ENCODE results near the genes OR6K3, MNDA, SLAMF9, KCNJ10, IGSF8, NCSTN and VANGL2.

DNA sequence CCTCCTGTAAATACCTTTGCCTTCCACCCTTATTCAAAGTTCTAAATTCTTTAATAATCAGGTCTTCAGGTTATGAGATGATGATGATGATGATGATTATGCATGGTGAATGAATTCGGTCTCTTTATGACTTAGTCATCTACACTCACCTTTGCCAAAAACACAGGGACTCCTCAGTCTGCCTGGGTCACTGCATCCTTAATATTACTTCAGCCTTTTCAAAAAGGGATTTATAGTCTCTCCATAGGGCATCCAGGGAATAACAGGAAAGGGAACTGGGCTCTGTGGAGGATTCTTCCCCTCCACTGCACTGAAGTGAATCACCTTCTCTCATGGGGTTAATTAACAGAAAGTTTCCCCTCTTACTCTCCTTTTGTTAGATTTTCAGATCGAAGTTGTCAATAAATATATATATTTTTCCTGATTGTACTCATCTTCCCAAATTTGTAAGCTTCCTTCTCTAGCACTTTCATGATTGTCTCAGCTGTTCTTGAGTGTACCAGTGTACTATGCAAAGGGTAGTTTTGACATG lies at the start of gene OR6K3:
Gene OR6K3, minus strand, starts transcription at position 187 of the 532 bp plus-strand sequence.
- PRO-cap = no peak

- PRO-cap = no peak
Measured at GRCh38 chr1:158831122-158831674, at the start of gene MNDA. Gene MNDA, plus strand, starts transcription at chr1:158831351.

DNA sequence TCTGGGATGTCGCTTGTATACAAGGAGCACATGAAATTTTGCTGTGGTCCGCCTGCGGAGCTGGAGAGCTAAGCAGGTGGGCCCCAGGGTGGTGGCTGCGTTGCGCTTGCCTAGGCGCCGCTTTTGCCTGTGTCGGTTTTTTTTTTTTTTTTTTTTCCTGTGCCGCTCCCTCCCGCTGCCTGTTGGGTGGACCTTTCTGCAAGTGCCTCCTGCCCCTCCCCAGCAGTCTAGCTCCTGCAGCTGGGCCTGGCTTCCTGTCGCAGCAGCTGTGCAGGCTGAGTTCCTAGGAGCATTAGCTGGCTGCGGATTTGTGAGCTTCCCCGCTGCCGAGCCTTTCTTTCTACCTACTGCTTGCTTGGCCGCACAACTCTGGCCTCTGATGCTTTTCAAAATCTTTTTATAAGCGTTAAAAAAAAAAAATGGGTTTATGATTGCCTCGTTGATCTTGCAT lies 20.6 kb downstream of the PYHIN1 start:
- PRO-cap = no peak

- PRO-cap = no peak
Measured at GRCh38 chr1:159076373-159076633, 263 bp downstream of the AIM2 start.

- PRO-cap = no peak
Measured at GRCh38 chr1:159594534-159595346, 7.1 kb downstream of the APCS start.

DNA sequence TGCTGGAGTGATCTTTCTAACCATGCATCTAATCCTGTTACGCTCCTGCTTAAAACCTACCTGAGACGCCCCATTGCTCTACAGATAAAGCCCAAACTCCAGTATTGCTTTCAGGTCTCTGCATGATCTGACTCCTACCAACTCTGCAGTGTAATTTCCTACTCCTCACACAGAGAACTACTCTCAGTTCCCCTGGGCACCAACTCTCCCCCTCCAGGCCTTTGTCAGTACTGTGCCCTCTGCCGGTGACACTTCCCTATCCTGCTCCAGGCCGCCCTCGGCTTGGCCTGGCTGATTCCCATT lies 2.5 kb downstream of the SLAMF8 start:
- PRO-cap = no peak

DNA sequence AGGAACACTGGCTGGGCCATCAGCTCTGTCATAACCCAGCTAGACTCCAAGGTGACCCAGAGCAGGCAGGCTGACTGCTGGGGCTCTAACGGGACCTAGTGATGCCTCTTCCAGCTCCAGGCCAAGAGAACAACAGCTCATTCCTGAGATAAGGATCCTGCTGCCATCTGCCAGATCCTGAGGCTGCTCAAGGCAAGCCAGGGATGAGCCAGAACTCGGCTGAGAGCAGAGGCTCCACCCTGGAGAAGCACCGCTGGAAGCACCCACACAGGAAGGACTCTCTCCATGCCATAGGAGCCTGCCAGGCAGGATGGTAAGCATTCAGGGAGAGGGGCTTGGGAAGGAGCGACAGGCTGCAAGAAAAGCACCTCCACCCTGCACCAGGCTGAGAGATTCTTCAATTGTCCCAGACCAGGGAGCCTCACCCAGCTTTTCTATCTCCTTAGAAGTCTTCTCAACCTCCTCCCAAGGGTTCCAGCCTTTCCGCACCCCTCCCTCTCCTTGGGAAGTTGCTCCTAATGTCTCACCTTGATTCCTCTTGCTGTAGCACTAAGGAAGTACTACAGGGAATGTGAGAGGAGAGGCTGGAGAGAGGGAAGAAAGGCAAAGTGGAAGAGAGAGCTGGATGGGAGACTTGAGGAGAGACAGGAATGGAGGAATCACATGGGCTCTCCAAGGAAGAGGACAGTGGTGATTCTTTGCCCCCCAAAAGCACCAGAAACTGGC lies 1.8 kb downstream of the VSIG8 start:
- PRO-cap = no peak

DNA sequence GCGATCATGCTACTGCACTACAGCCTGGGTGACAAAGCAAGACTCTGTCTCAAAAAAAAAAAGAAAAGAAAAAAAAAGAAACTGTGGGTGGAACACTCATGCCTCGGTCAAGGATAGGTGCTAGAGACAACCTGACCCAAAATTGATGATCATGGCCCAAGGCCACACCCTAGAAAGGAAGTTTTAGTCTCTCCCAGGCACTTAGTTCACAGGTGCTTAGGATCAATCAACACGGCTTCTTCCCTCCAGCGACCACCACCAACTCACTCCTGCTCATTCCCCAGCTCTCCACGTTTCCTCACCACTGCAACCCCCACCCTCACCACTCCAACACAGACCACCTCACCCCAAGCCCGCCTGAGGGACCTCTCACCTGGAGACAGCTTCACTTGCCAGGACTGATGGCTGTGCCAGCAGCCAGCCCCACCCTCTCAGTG lies 7.9 kb downstream of the TAGLN2 start:
- PRO-cap = no peak

- PRO-cap = no peak
Measured at GRCh38 chr1:159954131-159954684, at the start of gene SLAMF9. Gene SLAMF9, minus strand, starts transcription at chr1:159954237.

DNA sequence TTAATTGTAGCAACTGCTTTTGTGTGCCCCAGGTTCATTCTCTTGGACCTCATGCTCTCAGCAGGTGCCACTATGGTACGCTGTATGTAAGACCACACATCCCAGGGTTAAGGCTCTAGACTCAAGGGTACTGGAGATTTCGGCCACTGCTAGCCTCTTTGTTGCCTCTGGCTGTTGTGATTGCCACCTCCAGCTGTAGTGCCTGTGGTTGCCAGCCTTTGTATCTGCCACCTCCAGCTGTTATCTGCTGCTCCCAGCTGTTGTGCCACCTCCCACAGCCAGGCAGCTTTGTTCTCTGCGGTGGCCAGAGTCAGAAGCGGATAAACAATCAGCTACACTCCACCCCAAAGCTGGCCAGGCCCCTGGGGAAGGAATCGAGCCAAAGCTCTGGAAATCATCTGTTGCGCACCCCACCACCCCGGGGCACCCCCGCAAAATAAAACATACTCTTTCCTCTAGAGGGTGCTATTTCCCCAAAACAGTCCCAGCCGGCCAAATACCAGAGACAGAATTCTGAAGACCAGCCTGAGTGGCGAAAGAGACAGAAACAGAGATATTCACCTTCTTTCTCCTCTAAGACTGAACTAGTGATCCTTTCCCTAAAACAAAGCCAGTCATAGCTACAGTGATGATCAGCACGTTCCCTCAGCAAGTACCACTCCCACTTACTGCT lies 14.8 kb upstream of the PIGM start:
- PRO-cap = no peak

- PRO-cap = bidirectional peak, plus-strand start at chr1:160070428, minus-strand start at chr1:160070269
Measured at GRCh38 chr1:160069980-160070768, at the start of gene KCNJ10. Gene KCNJ10, minus strand, starts transcription at chr1:160070160.

DNA sequence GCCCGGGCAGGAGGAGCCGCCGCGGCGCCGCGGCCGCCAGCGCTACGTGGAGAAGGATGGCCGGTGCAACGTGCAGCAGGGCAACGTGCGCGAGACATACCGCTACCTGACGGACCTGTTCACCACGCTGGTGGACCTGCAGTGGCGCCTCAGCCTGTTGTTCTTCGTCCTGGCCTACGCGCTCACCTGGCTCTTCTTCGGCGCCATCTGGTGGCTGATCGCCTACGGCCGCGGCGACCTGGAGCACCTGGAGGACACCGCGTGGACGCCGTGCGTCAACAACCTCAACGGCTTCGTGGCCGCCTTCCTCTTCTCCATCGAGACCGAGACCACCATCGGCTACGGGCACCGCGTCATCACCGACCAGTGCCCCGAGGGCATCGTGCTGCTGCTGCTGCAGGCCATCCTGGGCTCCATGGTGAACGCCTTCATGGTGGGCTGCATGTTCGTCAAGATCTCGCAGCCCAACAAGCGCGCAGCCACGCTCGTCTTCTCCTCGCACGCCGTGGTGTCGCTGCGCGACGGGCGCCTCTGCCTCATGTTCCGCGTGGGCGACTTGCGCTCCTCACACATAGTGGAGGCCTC lies 2.8 kb downstream of the KCNJ9 start:
- PRO-cap = unidirectional peak, minus-strand start at position 143 of the sequence

GRCh38 chr1:160084642-160085373 lies 3.5 kb downstream of the KCNJ9 start:
- PRO-cap = no peak

DNA sequence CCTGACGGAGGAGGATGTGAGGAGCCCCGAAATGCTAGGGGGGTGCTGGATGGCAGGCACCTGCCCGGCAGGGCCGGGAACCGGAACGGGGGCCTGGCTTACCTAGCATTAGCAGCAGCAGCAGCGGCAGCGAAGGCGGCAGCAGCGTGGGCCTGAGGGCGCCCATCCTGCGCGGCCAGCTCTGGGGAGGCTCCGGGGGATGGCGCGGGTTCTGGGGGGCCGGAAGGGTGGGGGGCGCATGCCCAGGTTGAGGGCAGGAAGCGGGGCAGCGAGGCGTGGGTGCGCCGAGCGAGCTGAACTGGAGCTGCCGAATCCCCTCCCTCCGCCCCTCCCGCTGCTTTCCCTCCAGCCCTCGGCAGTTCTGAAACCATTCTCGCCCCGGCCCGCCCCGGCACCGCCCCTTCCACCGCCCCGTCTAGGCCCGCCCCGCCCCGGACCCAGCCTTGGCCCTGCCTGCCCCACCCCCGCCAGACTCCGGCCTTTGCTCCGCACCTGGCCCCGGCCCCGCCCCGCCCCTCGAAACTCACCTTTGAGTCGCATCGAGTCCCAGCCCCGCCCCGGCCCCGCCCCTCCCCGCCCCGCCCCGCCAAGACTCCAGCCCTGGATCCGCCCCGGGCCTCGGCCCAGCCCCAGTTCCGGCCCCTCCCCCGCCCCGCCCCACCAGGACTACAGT lies at the start of gene IGSF8:
Gene IGSF8, minus strand, starts transcription at position 313 of the 673 bp plus-strand sequence.
- PRO-cap = unidirectional peak, minus-strand start at position 300 of the sequence; unidirectional peak, minus-strand start at position 375 of the sequence

DNA sequence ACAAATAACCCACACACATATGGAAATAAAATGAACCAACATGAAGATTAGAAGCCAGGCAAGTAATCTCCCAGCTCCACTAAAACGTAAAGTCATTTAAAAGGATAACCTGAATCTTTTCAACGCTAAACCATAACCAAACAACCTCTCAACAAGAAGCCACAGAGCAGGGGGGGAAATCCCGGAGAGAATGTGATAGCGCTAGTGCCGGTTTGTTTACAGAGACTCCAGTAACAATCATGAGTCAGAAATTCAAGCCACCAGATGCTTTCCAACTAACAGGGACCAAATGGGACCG lies 901 bp downstream of the DCAF8 start:
- PRO-cap = bidirectional peak, plus-strand start at position 236 of the sequence, minus-strand start at position 173 of the sequence

DNA sequence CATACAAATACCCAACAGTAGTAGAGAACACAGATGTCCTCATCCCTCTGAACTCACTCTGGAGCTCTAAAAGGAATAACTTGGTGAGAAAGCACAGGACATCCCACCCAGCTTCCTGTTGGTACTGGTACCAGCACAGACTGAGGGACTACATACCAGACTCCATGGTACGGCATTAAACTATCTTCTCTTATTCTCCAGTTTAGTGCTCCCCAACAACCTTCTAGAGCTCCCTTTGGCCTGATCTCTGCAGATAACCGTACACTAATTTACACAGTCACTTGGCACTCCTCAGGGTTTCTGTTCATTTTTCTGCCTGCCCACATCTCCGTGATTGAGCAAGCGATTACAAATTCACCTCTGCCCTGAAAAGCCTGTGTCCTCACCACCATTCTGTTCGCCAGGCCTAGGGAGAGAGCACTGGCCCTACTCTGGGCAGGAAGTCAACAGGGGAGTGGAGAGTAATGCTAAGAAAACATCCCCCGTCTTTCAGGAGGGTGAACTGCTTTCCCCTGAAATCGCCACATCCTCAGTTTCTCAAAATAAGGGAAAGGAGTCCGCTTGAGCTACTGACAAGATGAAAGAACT lies 864 bp downstream of the PEX19 start:
- PRO-cap = unidirectional peak, plus-strand start at position 436 of the sequence

DNA sequence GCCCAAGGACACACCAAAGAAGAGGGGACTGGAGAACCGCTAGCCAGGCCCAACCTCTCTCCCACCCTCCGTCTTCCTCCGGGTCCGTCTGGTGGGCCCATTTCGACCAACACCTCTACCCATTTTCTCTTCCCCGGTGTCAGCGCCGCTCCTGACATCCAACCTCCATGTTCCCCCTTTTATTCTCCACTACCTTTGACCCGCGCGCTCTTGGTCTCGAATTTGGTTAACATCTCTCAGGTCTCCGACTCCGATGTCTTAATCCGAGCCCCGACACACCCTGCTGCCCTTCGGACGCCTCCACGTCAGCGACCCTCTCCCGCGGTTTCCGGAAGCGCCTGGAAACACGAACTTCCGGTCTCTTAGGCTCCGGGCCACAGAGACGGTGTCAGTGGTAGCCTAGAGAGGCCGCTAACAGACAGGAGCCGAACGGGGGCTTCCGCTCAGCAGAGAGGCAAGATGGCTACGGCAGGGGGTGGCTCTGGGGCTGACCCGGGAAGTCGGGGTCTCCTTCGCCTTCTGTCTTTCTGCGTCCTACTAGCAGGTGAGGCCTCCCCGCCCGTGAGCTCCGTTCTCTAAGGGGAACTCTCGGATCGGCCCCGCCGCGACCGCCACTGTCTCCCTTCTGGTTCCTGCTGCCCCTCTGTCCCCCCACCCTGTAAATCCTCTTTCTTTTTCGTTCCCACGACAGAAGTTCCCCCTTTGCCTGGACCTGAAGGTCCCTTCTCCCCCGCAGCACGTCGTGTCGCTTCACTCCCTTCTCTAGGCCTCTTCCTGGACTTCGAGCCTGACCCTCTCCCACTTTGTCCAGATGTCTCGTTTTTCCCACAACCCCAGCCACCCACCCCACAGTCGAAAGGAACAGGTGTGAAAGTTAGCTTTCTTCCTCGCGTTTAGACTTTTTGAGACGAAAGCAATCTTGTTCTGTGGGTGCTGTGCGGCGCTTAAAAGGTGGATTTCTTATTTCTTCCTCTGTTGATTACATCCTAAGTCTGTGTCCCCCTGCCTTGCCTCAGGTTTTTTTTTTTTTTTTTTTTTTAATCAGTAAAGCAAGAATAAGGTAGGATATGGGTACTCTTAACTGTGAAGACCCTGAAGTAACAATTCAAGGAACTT lies at the start of gene NCSTN:
Gene NCSTN, plus strand, starts transcription at position 446 of the 1,116 bp plus-strand sequence.
- PRO-cap = bidirectional peak, plus-strand start at position 449 of the sequence, minus-strand start at position 328 of the sequence; bidirectional peak, plus-strand start at position 765 of the sequence, minus-strand start at position 627 of the sequence

DNA sequence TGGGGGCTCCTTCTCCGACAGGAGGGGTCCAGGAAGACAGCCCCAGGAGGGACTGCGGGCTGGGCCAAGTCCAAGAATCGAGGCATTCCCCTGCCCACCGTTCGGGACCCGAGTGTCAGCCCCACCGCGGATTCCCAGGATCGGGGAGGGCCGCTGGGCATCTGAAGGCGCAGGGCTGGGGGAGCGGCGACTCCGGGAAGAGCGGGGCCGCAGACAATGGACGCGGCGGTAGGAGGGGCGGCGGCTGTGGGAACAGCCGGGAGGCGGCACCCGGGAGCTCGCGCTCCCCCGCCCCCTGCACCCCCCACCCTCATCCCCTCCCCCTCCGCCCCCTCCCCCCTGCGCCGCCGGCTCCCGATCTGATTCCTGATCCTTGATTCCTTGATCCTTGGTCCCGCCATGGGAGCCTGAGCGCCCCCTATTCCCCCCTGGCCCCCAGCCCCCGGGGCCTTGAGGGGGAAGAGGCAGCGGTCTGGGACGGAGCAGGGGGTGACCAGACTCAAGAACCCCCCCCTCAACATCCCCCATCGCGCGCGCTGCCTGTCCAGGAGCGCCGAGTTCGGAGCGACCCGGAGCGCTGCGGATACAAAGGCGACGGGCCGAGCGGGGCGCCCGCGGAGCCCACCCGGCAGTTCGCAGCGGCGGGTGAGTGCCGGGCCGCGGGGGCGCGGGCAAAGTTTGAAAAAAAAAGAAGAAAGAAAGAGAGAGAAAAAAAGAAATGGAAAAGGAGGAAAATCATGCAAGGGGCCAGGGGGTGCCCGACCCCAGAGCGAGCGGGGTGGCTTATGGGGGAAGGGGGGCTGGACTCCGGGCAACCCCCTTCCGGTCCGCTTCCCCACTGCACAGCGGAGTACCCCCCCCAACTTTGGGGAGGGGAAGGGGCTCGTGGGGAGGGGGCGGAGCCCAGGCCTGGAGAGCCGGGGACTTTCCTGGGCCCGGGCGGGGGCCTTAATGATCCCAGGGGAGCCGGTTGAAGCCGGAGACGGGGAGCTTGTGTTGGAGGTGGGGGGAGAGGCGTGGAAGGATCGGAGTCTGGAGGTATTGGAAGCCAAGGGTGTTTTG lies at the start of gene VANGL2:
Gene VANGL2, plus strand, starts transcription at position 340 of the 1,062 bp plus-strand sequence.
- PRO-cap = bidirectional peak, plus-strand start at position 343 of the sequence, minus-strand start at position 163 of the sequence; bidirectional peak, plus-strand start at position 582 of the sequence, minus-strand start at position 587 of the sequence; bidirectional peak, plus-strand start at position 951 of the sequence, minus-strand start at position 787 of the sequence

- PRO-cap = no peak
Measured at GRCh38 chr1:160401287-160401921, 1.0 kb downstream of the VANGL2 start.

DNA sequence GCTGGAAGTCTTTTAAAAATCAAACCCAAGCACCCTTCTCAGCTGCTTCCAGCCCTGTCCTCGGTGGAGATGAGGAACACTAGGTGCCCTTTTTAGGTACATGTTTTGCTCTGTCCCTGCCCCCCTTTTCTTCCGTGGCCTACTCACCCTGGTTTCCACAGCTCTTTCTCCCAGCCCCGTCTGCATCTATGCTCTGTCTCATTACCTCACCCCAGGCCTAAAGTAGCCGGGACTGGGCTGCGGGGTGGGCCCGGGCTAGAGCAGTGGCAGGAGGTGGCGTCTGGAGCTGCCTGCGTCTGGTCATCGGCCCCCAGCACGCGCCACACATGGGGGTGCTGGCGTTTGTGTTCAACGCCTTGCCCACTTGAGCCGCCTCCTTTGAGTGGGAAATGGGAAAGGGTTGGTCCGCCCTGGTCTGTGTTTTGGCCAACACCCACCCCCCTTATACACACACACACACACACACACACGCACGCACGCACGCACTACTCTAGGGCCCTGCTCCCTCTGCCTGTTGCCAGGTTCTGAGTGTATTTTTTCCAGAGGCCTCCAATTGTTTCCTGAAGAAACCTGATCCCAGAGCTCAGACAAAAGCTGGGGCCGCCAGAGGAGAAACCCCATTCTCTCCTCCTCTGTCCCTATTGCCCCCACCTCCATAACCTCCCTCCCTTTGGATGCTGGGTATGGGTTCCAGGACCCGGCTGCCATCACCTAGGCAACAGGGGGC lies 10.0 kb downstream of the VANGL2 start:
- PRO-cap = unidirectional peak, minus-strand start at position 195 of the sequence; bidirectional peak, plus-strand start at position 617 of the sequence, minus-strand start at position 526 of the sequence